ENCODE measurements around the gene CROCC.

DNA sequence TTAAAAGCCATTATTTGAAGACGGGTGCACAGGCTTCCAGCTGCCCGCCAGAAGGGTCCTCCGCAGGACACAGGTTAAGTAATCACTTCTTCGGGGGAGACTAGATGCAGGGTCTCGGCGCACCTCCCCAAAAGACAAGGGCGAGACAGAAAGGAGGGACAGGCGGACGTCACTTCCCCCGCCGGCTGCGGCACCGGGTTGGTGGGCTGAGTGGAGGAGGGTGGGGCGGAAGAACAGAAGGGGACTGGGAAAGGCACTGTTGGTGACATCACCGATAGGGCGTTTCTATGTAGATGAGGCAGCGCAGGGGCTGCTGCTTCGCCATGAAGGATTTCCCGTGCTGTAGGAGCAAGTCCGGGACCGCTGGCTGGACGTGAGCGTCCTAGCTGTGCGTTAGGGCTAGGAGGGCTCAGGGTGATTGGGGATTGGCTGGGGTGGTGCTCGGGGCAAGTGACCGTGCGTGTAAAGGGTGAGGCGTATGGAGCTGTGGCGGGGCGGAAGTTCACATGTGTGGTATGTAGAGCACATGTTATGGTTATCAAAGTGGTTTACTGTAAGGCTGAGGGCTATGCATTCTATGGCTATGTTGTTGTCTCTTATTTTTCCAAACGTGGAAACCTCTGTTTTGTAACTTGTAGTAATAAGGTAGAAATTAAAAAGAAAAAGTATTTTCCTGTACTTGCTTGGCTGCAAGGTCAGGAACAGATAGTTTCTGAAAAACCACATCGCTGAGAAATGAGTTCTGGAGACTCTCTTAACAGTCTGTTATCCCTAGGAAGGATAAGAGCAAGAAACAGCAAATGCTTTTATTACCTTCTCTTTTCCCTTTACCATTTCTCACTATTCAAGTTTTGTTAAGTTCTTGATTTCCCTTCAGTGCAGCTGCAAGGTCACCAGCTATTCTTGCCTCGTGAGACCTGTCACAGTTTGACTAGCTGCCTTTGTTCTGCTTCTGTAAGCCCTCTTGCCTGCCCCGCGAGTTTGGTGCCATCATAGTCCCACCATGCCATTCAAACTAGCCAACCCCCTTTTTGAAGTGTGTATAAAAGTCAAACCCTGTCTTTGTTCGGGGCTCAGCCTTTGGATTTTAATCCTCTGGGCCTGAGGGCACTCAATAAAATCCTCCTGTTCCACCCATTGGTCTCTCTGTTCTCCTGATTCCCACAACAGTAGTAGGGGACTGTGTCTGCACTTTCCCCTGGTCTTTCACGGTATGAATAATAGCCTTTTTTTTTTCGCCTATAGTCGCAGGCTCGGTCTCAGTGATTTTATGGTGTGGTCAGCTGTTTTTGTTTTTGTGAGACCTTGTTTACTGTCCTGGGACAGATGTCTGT, 16.6 kb upstream of the CROCC start:
- PRO-cap: bidirectional peak, plus-strand start at position 218 of the sequence, minus-strand start at position 102 of the sequence; unidirectional peak, plus-strand start at position 511 of the sequence; unidirectional peak, minus-strand start at position 842 of the sequence

DNA sequence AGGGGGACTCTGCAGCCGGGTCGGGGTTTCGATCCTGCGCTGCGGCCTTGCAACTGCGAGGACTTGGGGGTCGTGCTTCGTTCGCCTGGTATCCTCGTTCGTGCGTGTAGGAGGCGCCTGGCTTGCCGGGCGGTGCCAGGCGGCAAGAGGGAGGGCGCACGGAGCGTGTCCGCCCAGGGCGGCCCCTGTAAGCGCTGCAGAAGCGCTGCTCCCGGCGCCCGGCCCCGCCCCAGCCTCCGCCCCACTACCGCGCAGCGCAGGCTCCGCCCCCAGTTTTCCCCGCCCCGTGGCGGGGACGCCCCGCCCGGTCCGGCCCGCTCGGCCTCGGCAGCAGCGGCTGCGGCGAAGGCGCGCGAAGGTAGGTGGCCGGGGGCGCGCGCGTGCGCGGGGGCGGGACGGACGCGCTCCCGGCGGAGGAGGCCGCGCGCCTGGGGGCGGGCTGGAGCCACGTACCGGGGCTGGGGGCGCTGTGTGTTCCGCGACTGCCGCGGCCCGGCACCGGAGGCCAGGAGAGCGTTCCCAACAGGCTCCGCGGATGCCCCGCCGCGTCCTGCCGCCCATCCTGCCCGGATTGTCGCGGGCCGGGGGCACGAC, 7.9 kb upstream of the CROCC start:
- PRO-cap: no peak

DNA sequence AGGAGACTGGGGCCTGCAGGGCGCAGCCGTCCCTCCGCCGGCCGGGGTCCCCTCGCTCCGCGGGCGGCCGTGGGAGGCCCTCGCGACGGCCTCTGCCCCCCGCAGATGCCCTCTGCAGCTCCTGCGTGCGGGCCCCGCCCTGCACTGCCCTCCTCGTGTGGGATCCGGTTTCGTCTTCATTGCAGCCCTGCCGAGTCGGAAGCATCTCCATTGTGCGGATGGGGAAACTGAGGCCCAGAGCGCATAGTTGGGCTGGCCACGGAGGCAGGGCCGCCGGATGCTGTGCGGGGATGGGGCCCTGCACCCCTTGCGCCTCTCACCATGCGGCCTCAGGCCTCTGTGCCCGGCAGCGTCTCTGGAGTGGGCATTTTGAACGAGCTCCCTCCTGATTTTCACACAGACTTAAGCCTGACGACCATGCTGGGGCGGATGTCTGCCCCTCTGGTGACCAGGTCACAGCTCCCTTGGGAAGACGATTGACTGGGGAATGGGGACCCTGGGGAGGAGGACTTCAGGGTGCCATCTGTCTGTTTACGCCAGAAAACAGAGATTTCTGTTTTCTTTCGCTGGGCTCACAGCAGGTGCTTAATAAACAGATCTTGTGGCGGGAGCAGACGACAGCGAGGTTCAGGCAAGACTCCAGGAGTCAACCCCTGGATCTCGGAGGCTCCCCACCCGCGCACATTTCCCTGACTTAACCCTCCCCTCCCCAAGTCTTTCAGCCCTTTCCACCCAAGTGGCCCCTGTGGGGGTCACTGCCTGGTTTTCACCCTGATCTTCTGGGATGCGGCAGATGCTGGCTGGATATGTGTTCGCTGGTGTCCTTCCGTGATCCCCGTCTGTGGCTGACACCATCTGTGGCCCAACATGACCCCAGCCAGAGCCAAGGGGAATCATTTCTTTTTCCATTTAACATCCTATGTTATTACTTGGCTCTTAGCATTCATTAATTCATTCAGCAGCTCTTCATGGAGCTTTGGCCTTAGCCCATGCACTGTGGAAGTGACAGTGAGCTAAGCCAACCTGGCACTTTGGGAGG, 7.0 kb upstream of the CROCC start:
- PRO-cap: no peak

DNA sequence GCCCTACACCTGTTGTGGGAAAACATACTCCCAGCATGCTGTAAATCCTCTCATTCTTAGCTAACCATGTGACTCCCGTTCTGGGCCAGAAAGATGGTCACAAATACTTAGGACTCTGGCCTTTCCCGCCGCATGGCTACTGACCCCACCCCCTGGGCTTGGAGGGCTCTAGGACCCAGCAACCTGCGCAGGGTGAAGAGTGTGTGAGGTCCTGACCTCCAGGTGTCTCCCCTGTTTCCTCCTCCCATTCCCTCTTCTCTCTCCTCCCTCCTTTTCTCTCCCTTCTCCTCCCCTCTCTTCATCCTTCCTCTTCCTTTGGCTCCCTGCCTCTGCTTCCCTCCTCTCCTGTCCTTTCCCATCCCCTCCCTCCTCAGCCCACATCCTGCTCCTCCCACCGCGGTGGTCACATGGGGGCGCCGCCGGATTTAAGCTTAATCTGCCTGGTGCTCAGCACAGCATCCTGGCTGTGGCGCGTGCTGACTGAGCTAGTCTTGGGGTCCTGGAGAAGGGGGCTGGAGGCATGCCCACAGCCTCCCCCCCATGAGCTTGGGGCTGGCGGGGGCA, at the start of gene CROCC:
Gene CROCC, plus strand, starts transcription at position 453 of the 564 bp plus-strand sequence.
- PRO-cap: no peak

GRCh38 chr1:16922965-16923559, 1.3 kb downstream of the CROCC start:
- PRO-cap: no peak

DNA sequence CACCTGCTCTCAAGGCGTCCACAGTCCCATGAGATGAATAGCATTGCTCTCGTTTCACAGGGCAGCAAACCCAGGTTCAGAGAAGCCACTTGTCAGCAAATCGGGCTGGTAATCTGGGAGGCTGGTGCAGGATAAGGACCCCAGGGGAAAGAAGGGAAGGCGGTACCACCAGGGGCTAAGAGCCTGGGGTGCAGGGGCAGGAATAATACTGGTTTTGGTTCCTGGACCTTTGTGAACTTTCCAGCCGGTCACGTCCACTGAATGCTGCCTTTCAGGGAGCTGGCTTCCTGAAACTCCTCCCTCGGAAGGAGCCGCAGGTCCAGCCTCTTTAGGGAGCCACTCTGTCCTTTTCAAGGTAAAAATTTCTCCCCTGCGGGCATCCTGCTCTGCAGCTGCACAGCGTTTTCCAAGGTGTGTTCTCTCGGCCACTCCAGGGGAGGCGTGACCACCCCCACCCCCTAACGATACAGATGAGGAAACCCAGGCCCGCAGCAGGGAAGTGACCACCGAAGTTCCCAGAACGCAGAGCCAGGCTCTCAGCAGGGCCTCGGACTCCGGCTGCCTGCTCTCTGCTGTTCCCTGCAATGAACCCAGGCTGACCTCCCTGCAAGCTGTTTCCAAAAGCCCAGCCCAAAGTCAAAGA, 21.5 kb downstream of the PADI2 start:
- PRO-cap: no peak

DNA sequence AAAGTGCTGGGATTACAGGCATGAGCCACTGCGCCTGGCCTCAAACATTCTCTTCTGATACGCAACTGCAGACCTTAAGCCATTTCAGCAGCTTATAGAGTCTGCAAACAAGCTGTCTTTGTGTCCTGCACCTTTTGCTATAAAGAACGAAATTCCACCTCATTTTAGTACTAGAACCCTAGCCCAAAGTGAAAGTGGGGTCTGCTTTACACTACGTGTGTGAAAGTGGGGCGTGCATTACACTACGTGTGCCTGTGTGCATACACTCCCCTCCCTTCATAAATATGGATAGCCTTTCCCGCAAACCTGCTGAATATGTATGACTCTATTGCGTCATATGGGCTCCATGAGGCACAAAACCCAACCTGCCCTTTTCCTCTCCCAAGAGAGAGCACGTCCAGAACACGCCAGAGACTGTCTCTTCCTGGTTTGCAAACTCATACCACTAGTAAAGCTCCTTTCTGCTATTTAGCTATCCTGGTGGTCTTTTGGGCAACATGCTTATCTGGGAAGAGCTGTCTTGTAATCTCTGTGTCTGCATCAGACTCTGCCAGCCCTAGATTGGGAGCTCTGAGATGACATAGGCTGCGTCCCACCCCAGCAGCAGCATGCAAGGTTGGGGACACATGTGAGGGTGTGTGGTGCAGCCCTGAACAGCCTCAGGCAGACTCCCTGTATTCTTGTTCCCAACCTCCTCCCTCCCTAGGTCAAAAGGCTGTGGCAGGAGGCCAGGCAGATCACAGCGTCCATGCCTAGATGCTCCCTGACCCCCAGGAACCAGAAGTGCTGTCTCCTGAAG, 12.5 kb upstream of the PADI1 start:
- PRO-cap: no peak

GRCh38 chr1:17411915-17412677, 27.4 kb downstream of the RCC2 start:
- PRO-cap: no peak

DNA sequence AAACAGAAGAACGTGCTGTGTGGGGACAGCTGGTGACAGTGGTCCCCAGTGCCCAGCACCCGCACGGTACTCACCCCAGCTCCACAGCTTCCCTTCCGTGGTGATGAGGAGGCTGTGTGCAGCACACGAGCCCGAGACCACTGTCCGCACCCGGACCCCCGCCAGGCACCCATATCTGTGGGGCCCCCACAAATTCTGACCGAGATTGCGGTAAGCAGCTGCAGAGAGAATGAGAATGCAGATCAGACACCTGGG, 14.1 kb downstream of the RCC2 start:
- PRO-cap: no peak

GRCh38 chr1:17433946-17435244, 5.1 kb downstream of the RCC2 start:
- PRO-cap: no peak

DNA sequence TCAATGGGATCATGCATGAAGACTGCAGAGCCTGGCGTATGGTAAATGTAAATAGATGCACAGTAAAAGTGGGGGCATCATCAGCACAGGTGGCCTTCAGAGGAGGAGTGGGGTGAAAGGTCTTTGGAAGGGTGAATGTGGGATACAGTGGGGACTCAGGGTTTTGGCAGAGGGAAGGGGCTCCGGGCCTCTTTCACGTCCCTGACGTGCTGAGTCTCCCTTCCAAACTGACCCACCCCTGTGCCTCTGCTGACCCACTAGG, 8.5 kb upstream of the ARHGEF10L start:
- PRO-cap: no peak

GRCh38 chr1:17539121-17539485, 395 bp upstream of the ARHGEF10L start:
- PRO-cap: no peak

DNA sequence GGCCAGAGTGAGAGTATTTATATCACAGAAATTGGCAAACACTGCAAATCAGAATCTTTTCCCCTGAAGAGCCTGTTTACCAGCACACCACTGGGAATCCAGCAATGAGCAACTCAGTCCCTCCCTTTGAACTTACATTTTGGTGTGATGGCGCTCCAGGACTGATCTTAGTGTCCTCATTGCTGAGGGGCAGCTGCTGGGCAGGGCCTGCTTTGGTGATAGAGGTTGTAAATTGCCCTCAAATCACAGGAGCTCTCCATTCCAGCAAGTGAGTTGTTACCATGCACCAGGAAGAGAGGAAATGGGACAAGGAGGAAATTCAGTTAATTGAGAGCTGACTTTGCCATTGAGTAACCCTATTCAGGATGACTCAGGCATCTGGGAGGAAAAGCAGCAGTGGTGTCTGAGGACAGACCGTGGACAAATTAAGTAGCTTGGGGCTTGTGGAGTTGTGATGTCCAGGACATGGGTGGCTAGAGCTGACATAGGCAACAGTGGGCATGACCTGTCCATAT, 5.8 kb downstream of the ARHGEF10L start:
- PRO-cap: no peak

- PRO-cap: no peak
Measured at GRCh38 chr1:17559777-17560176, 20.3 kb downstream of the ARHGEF10L start.

- PRO-cap: no peak
Measured at GRCh38 chr1:17563643-17564432, 24.3 kb downstream of the ARHGEF10L start.

GRCh38 chr1:17569445-17570345, 30.2 kb downstream of the ARHGEF10L start:
- PRO-cap: no peak

DNA sequence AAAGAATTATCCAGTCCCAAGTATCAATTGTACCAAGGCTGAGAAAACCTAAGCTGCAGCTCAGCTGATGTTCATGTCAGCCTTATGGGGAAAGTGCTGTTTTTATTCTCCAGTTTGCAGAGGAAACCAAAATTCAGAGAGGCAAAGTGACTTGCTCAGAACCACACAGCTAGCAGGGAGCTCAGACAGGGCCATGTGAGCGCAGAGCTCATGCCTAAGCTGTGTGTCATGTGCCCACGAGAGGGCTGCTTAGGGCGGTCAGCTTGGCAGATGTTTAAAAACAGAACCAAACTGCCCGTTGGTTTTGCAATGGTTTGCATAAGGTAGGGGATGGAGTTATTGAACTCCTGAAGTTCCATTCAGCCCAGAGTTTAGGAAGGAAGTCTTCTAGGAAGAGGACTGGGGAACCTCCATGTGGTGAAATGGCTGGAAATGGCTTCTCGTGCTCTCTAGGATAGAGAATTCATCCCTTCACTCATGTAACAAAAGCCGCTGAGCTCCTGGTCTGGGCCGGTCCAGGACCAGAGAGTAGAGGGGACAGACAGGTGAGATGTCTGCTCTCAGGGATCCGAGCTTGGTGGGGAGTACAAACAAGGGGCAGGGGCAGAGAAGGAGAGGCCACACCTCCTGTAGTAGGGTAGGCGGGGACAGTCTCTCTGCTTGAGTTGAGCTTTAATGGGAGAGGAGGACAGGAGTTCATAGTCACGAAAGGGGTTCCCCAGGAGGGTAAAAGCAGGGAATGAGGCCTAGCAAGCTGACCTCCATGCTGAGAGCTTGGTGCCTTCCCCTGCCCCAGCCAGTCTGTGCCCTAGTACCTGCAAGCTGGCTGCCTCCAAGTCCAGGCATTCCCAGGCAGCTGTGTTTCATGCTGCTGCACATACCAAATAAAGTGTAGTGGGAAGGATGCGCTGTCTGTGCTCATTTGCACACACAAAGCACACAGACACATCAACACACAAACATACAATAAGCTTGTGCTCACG, 46.9 kb downstream of the ARHGEF10L start:
- PRO-cap: no peak

GRCh38 chr1:17593120-17593906, 53.8 kb downstream of the ARHGEF10L start:
- PRO-cap: no peak

GRCh38 chr1:17604966-17605363, 65.5 kb downstream of the ARHGEF10L start:
- PRO-cap: no peak

DNA sequence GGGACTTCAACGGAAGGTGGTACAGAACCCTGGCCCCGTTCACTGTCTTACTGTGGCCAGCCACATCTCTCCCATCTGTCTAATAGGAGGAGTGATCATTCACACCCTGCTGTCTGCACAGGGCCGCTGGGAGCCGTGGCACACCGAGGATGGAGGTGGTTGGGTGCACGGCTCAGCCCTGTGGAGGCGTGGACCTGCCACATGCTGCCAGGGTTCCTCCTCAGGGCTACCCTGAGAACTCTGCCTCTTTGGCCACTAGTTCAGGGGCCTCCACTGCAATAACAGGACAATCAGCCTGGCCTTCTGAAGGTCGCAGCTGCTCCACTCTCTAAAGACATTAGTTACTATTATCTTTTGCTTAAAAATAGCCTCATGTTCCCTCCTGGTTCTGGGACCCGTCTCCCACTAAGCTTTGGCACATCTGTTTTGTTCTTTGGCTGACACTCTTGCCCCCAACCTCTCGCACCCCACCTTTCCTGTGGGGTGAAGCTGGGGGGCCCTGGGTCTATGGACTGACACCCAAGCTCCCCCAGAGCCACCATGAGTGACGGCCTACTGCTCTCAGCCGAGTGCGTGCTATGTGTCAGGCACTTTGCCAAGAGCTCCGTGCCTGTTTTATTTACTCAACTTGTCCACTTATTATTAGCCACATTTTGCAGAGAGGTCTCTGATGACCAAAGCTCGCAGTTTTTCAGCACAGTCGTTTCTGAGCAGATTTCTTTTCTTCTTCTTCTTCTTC, 66.2 kb downstream of the ARHGEF10L start:
- PRO-cap: no peak

All from SUDHL5 (cell line).